ENCODE data around the genes CFDP1, CHST5 and ADAMTS18.

- PRO-cap, 2 experiments = no peak in any of the 2 experiments
Observed at GRCh38 chr16:75233752-75234186, 15.0 kb downstream of the CTRB1 start.

DNA sequence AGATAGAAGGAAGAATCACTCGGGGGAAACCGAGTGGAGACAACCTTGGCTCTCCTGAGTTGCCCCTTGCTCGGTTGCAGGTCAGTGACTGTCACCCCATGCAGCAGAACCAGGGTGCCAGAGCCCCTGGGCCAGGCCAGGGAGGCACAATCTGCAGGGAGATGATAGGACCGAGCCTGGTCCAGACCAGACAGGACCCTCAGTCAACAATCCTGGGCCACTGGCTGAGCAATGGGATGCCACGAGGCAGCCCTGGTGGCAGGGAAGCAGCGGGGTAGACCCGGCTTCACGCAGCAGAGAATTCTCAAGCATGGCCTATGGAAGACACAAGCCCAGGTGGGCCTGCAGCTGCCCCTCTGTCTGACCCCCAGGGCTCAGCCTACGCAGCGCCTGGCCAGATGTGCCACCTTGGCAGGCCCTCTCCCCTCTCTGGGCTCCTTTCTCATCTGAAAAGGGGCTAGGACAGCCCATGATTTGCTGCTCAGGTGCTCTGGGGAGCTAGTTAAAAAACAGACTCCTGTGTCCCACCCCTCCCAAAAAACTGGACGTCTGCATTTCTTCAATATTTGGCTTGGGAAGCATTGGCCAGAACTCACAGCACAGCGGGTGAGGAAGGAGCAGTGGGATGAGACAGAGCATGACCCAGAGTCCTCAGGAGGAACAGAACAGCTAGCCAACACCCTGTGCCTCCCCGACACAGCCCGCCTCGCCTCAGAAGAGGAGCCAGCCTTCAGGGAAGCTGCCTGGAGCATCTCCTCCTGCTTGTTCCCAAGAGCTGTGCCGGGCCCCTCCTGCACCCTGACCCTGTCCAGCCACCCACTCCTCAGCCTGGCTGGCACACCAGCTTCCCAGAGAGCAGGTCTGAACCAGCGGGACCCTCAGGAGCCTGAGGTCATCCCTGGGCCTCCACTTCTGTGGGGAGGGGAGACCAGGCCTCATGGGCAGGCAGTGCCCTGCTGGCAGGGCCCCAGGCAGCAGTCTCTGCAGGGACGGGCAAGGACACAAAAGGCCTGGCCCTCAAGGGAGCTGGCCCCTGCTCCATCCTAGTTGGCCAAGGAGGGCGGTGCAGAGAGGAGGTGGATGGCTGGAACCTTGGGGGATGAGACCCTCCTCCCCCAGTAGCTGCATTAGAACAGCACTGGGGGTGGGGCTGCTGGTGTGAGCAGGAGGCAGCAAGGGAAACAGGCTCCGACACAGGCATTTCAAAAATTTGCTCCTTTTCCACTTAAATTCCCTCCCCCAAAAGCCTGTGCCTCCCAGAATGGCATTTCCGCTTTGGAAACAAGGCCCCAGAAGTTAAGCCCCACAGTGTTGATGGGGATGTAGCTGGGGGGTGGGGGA lies 1.5 kb upstream of the BCAR1 start:
- PRO-cap, 2 experiments = no peak in any of the 2 experiments

- PRO-cap, 2 experiments = no peak in any of the 2 experiments
Observed at GRCh38 chr16:75305065-75305996, 53.9 kb upstream of the BCAR1 start.

DNA sequence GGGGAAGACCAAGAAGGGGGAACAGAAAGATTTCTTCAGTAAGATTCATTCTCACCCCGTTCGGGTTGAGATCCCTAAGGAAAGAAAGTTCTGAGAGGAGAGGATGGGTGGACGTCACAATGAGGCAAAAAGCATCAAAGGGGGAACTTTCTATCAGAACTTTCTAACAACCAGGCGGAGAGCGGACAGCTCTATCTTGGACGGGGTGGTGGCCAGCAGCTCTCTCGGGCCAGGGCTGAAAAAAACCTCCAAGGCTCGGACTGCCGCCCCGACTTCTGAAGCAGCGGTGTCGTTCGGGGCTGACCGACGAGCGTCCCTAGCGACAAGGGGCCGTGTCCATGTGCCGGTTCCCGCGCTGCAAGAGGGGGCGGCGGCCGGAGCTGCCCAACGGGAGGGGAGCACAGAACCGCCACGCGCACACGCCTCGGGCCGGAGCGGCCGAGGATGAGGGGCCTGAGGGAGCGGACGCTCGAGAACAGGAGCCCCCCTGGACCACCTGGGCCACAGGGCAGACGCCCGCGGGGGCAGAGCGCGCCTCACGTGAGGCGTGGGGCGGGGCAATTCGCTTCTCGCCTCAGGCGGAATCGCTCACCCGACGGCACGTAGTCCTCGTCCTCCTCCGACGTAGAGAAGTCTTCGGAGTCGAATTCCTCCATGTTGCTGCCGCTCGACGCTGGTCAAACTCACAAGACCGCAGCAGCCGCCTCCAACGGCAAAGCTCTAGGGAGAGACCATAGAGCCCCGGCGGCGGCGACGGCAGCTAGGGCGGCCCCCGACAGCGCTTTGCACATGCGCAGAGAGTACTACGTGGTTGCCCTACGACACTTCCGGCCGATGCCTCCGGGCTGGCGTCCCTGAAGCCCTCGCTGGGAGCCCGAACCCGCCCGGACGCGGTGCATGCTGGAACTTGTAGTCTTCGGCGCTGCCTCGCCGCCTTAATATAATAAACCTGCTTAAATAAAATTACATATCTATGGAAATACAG lies at the start of gene CFDP1:
Gene CFDP1 (minus strand): TSS at position 807 of the 985 bp plus-strand sequence.
- PRO-cap, 2 experiments = peak in 1 of 2 experiments; most common plus-strand start position 428 of the sequence (in 1); most common minus-strand start position 785 of the sequence (in 1)

GRCh38 chr16:75442298-75442588 lies 8.9 kb upstream of the CFDP1 start:
- PRO-cap, 2 experiments = no peak in any of the 2 experiments

DNA sequence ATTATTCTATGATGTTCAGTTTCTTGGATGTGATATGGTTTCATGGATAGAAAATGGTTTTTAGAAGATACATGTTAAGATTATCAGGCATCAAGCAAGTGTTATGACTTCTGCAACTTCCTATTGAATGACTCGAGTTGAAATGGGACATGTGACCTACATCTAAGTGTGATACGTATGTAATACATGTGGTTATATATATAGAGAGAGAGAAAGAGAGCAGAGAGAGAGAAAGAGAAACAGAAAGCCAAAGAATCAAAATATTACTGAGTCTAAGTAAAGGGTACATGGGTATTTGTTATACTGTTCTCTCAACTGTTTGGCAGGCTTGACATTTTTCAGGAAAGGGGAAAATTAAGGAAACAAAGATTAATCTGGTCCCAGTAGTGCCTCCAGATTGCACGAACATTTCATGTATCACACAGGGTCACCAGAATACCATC lies 1.6 kb downstream of the TMEM170A start:
- PRO-cap, 2 experiments = no peak in any of the 2 experiments

DNA sequence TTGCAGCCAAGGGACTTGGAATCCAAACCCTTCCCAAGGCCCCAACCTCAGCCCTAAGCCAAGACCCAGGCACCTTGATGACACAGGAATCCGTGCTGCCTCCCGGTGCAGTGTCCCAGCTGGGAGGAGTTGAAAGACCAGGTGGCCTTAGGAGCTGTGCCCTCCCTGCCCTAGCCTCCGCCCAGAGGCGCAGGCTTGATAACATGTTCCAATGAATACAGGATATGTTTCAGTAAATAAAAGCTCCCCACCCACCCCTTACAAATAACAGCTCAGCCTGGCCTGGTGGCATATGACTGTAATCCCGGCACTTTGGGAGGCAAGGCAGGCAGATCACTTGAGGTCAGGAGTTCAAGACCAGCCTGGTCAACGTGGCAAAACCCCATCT lies at the start of gene CHST5:
Gene CHST5 (minus strand): TSS at position 138 of the 388 bp plus-strand sequence.
- PRO-cap, 2 experiments = no peak in any of the 2 experiments

DNA sequence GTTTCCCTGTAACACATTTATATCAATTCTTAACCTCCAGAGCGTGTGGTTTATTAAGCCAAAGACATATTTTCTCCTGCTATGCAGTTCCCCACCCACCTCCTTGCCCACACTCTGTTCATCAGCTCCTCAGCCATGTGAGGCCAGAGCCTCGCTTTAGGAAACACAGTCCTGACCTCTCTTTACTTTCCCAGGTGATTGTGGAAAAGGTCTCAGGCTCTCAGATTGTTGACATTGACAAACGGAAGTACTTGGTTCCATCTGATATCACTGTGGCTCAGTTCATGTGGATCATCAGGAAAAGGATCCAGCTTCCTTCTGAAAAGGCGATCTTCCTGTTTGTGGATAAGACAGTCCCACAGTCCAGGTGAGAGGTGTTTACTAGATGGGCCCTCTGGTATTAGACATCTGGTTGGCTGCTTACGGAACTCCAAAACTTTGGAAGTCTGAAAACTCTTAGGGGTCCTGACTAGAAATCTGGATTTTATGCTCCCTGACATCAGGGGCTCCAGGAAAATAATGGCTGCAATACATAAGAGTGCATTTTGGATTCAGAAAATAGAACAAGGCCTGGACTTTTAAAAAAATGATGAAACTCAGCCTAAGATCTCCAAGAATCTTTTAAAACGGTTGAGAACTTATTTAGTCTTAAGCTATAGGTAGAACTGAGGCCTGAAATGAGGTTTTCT lies 1.8 kb downstream of the GABARAPL2 start:
- PRO-cap, 2 experiments = no peak in any of the 2 experiments

DNA sequence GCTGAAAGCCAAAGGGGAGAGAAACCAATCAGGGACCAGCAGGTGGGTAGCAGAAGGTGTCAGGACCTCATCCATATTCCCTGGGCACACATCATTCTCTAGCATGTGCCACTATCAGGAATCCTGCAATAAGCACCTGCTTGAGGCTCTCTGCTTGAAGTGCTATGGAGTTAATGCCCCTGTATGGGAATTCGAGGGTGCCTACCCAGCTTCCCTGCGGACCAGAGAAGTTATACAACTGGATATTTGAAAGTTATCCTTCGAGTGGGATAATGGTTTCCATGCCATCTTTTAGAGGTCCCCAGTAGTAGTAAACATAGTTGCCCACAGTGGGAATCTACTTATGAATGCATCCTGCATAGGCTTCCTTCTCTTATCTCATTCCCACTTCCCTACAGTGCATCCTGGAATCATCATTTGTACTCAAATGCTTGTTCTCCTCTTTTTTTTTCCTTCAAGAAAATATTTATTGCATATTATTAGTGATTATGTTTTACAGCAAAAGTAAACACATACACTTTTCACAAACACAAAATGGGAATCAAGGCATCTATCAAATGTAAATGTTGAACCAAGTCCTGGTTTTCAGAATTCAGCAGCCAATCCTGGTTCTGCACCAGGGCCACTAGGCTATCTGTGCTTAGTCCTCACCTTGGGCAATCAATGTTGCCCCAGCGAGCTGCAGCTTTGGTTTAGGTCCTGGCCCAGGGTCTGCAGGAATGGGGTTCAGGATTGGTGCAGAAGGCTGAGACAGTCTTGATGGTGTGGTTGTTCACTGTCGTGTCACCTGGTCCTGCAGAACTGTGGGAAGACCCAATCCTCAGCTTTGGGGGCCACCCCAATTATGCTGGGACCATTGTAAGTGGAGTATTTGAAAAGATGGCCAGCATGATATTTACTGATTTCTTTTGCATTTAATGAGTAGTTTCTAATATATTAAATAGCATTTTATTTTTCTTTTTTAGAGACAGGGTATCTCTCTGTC lies 10.4 kb downstream of the TERF2IP start:
- PRO-cap, 2 experiments = no peak in any of the 2 experiments

- PRO-cap, 2 experiments = no peak in any of the 2 experiments
Observed at GRCh38 chr16:76393509-76393795, 116.3 kb downstream of the CNTNAP4 start.

DNA sequence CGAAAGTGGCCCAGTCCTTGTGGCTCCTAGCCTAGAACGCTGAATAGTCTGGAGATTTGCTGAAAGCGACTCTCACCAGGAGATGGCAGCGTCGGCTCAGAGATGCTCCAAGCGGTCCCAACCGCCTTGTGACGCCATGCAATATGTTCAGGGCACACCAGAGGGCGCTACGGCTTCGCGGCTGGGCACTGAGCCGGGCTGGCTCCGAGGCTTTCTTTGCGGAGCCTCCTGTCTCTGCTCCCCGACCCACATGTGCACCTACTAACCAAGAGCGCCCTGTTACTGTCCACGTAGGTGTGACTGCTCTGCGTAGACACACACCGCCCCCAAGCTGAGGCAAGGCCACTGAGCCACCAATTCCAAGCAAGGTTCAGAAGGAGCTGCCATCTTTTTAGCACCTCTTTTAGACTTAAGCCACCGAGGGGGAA lies 36.9 kb downstream of the SYCE1L start:
- PRO-cap, 2 experiments = no peak in any of the 2 experiments

DNA sequence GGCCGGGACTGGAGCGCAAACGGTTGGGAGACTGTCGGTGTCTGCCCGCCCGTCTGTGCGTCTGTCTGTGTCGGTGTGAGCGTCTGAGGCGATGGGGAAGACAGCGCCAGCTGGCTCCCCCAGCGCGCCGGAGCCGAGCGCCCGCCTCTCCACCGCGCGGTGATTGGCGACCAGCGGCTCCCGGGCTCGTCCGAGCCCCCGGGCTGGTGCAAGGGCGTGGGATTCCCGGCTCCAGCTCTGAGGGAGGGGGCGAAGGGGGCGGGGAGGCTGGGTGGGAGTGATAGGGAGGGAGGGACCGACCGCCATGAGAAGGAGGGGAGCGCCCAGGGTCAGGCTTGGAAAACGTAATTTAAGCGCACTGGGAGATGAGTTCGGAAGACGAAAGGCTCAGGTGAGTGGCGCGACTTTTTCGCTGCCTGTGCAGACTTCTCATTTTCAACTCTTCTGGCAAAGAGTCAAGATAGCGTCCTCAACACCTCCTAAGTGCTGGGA lies at the start of gene ADAMTS18:
Gene ADAMTS18 (minus strand): TSS at position 85 of the 492 bp plus-strand sequence.
- PRO-cap, 2 experiments = no peak in any of the 2 experiments

DNA sequence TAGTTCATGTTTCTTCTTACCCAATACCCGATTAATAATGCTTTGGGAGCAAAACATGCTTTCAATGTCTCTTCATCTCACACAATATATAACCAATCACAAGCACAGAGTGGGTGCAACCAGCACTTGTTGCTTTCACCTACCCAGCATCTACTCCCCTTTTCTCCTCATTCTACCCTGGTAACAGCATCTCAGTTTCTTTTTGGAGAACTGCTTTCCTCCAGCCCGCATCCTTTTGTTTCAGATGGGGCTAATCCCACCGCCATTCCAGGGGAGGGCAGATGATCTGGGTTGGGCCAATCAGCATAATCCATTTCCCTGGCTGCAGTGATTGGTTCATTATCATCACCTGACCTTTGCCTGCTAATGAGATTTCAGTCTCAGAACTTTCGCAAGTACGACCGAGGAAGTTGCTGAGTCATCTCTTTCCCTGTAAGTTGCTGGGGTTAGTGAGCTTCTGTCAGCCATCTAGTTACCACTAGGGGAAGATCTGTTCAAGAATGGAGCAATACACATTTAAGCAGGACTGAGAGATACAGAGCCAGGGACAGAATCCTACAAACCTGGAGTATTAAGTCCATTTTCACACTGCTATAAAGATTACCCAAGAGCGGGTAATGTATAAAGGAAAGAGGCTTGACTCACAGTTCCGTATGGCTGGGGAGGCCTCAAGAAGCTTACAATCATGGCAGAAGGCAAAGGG lies 65.4 kb upstream of the NUDT7 start:
- PRO-cap, 2 experiments = no peak in any of the 2 experiments

- PRO-cap, 2 experiments = no peak in any of the 2 experiments
Observed at GRCh38 chr16:77863315-77863956, 75.1 kb downstream of the VAT1L start.

DNA sequence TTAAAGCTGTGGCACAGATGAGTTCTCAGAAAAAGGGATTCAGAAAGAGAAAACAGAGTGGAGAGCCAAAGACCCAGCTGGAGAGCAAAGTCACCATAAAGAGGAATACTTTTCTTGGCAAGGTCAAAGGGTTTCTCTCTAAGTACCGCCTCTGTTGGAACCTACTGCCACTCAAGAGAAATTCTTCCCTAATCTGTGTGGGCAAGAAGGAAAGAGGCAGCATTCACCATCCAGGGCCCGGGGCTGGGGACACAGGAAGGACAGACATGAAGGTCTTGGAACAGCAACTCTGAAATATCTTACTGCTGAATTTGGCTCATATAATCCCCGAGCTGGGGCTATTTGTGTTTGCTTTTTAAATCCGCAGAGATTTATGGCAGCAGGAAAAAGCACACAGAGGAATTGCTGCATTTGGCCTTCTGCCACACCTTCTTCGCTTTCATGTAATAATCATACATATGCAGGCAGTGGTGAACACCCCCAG lies 82.0 kb downstream of the VAT1L start:
- PRO-cap, 2 experiments = no peak in any of the 2 experiments

GRCh38 chr16:78454862-78455615 lies 355.6 kb downstream of the WWOX start:
- PRO-cap, 2 experiments = no peak in any of the 2 experiments

DNA sequence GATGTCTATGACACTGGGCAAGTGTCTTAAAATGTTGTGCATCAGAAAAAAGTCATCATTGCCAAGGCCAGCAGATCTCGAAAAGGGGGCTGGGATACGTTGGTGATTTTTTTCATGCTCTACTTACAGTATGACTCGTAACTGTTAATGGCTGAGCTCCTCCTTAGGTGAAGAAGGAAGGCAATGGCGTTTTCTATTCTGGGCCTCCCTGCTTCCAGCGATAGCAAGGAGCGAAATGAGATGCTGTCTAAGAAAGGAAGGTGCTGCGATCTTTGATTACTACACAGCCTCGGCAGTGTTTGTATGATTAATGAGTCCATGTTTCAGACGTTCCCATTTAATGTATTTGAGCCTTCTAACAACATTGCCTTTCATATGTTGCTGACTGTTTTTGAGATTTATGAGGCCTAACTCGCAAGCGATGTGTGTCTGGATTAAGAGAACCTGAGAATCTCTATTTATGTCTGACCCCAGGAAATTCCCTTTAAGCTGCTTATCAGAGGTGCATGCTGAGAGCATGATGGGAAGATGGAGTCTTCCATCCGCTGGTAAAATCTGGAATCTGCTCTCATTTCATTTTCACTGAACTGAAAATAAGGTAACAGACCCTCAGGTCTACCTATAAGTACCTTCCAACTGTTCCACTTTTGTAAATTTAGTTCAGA lies 403.4 kb downstream of the WWOX start:
- PRO-cap, 2 experiments = no peak in any of the 2 experiments

- PRO-cap, 2 experiments = no peak in any of the 2 experiments
Observed at GRCh38 chr16:78683855-78684256, 584.4 kb downstream of the WWOX start.

- PRO-cap, 2 experiments = no peak in any of the 2 experiments
Observed at GRCh38 chr16:78770321-78770971, 671.0 kb downstream of the WWOX start.

- PRO-cap, 2 experiments = no peak in any of the 2 experiments
Observed at GRCh38 chr16:79163533-79164243, 436.8 kb downstream of the MAF start.

Measured in cerebral cortex (tissue), 2 donors.